SK-MEL-5 (cell line): ENCODE measurements around a stretch of chr1.

DNA sequence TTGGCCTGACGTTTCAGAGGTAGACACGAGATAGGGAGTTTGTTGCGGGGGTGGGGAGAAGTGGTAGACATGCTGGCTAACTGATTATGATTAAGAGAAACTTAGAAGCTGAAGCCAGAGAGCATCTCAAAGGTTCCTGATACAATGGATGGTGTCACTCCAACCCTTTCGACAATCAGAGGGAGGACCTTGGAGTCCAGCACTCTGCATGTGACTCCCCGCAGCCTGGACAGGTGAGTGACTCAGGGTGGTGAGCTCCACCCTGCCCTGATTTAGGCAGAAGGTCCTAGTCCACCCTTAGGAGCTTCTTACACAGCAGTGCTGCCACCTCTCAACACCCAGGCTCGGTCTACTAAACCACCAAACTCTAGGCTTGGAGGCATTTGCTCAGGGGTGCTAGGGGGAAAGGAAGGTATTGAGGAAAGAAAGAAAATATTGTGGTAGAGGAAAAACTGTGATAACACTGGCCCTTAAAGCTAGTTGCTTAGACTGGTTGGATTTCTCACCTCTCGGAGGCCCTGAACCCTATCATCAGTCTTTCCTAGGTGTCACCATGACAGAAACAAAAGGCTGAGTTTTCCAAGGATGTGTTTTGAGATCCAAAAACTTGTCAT, 546 bp downstream of the LAX1 start:
RAMPAGE:
- cytosol, long total RNA, result no peak
- long total RNA, result no peak
- nucleus, long total RNA, result no peak

RAMPAGE:
- cytosol, long total RNA, result no peak
- long total RNA, result no peak
- nucleus, long total RNA, result no peak
Observed at GRCh38 chr1:203799067-203799606, 3.7 kb downstream of the ZBED6 start.

DNA sequence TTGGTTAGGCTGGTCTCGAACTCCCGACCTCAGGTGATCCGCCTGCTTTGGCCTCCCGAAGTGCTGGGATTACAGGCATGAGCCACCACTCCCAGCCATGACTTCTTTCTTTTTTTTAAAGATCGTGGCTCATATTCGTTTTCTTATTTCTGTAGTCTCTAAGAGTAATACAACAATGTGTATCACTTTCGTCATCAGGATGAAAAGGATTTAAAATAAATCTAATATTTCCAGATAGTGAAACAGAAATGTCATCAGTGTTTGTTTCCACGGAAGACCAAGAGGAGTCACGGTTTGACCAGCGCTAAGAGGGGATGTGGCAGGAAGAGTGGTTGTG, 8.2 kb downstream of the SOX13 start:
RAMPAGE:
- cytosol, long total RNA, result no peak
- long total RNA, result no peak
- nucleus, long total RNA, result no peak

GRCh38 chr1:204256485-204256760, 42.6 kb upstream of the GOLT1A start:
RAMPAGE:
- cytosol, long total RNA, result no peak
- long total RNA, result no peak
- nucleus, long total RNA, result no peak

DNA sequence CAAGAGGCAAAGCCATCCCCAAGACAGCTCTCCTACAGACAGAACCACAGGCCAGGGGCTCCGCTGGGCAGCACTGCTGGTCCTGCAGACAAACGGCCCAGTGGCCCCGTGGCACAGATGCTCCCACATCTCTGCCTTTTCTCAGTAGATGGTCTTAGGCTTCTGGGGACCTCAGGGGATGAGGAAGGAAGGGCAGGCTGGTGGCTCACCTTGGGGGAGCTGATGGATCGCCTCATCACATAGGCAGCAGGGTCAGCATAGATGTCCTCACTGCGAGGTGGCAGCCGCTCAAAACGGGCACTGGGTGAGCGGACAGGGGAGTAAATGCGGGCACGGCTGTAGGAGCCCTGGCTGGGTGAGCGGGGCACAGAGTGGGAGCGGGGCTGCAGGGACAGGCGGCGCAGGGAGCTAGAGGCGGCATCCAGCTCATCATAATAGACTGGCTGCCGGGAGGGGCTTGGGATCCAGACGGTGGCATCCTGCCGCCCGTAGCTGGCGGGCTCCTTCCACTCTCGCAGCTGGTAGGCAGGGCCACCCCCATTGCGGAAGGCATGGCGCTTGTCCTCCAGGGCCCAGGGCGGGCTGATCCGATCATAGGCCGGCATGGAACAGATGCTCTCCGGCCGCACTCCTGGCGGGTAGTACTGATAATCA, 43.5 kb upstream of the GOLT1A start:
RAMPAGE:
- cytosol, long total RNA, result no peak
- long total RNA, result no peak
- nucleus, long total RNA, result no peak

DNA sequence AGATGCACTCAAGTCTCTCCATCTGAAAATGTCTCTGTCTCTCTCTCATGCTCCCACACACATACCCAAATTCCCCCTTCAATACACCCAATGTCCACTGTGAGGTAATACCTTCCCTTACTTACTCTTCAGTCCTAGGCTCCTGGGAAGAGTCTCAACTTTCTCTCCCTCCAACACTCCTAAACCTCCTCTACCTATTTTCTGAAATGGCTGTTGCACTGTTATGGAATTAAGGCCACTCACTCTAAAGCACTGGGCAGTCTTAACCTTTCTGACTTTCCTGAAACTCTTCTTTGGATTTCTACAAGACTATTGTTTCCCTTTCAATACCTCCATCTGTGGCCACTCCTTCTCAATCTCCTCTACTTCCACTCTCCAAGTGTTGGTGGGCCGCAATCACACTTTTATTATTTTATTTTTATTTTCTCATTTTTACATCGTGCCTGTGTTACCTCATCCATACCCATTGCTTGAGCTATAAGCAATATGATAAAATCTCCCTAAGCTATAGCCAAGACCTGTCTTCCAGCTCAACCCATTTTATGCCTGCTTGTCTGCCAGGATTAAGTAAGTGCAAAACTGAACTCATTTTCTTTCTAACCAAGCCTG, 56.2 kb upstream of the GOLT1A start:
RAMPAGE:
- cytosol, long total RNA, result no peak
- long total RNA, result no peak
- nucleus, long total RNA, result no peak

DNA sequence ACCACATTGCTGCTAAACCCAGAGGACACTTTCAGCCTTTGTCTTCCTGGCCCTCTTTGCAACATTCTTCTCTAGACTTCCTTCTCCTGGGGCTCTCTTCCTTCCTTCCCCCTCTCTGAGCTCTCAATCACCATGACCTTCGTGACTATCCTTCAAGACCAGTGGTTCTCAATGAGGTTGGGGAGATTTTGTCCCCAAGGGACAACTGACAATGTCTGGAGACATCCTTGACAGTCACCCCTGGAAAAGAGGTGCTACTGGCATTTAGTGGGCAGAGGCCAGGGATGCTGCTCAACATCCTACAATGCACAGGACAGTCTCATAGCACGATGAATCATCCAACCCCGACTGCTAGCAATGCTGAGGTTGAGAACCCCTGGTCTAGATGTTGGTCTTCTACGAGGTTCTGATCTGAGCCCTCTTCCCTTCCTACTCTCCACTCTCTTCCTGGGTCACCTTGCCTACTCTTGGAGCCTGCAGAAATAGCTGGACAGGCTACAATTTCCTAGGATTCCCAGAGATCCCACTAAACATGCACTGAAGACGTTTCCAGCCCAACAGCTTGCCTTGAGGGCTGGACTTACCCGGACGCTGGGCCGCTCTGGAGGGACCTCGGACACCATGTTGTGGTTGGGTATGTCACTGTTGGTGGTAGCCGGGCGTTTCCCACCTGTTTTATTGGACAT, 59.4 kb upstream of the GOLT1A start:
RAMPAGE:
- cytosol, long total RNA, result no peak
- long total RNA, result no peak
- nucleus, long total RNA, result no peak

DNA sequence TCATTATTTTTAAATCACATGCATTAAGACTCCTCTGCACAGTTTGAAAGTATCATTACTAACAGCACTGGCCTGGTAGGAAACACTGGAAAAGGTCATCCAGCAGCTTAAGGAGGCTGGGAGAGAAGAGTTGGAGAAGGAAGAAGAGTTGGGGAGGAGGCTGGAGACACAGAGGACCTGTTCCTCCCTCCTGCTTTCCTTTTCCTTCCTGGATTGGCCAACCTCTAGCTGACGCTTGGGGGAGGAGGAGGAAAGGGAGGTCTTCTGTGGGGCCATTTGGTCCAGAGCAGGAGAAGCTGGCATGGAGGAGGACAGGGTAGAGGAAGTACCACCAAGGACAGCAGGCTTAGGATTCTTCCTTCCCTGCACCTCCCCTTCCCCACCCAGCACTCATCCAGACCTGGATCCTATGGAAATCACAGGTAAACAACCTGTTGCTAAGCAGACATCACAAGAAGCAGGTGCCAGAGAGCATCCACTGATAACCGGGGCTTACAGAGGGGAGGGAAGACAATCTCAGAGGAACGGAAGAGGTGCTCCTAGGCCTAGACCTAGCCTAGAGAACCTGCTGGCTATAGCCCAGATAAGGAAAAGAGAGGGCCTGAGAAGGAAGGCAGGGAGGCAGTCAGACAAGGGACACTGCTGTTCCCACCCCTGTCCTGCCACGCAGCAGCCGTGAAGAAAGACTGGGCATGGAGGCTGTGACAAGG, 72.1 kb upstream of the GOLT1A start:
RAMPAGE:
- cytosol, long total RNA, result no peak
- long total RNA, result no peak
- nucleus, long total RNA, result no peak

DNA sequence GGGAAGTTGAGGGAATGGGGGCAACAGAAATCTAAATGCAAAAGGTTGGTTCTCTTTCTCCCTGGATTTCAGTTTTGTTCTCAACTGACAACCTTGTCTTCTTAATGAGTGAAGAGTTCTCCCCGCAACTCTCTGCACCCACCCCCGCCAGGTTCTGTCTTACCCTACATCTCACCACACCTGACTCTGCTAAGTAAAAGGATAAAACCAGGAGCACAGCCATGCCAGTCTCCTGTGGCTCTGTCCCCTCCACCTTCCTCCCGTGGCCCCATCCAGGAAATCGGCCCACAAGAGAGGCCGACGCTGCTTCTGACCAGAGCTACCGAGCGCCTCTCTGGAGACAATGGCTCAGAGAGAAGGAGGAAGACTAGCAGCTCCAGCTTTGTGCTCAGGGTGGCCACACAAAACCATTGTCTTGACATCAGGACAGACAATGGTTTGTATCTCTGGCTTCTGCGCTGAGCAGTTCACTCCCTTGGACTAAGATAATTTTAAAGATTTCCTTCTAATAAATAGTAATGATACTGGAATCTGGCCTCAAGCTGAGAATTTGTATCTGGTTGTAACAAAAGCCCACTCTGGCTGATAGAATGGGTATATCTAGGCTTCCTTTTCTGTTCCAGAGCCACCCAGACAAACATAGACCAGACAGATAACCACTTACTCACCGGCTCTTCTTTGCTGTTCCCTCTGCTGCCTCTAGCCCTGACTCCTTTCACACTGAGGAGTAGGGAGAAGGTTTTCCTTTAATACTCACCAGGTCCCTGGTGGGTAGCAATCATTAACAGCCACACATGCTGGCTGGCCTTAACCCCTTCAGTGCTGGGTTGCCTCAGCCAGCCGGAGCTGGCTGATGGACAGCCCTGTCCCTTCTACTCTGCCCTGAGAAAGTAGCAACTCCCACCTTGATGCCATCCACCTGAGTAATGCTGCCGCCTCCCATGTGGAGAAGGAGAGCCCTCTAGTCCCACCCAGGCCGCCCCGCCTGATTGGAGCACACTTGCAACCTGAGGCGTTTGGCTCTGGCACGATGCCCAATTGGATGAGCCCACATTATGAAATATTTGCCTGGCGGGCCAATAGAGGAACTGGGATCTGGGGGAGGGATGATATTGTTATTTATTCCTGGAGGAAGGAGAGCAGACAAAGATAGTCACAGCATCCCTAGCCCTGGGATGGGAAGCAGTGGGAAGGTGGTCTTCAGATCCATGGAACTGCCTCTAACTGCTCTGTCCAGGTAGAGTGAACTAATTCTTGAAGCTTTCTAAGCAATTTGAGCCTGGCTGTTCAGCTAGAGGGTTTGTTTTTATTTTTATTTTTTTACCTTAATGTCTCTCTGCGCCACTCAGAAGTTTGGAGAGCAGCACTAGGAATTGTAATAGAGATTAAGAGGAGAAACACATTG, 71.8 kb downstream of the PLEKHA6 start:
RAMPAGE:
- cytosol, long total RNA, result no peak
- long total RNA, result no peak
- nucleus, long total RNA, result no peak

DNA sequence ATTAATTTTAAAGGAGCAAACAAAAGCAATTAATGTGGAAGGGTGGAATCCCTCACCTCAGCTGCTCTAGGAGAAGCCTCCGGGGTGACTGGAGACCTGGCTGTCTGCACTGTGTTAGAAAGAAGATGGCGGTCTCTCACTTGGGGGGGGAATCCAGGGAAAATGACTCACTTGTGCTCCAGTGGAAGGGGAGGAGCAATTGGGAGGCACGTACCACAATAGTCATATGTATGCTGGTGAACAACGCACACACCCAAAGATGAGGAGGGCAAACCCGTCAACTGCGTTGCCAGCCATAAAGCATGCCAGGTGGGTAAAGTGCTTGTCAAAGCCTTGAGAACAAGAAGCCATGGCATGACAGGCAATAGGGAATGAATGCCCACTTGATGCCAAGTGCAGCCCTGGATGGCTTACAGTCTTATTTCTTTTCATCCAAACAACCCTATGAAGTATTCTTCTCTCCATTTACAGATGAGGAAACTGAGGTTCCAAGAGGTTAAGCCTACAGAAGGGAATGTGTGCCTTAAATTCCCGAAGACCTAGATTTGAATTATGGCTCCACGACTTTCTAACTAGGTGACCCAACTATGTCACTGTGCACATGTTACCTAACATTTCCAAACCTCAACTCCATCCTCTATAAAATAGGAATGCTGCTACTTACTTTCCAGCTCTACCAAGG, 22.0 kb downstream of the PLEKHA6 start:
RAMPAGE:
- cytosol, long total RNA, result no peak
- long total RNA, result no peak
- nucleus, long total RNA, result no peak

GRCh38 chr1:204365020-204365219, 5.2 kb upstream of the PLEKHA6 start:
RAMPAGE:
- cytosol, long total RNA, result no peak
- long total RNA, result no peak
- nucleus, long total RNA, result no peak

DNA sequence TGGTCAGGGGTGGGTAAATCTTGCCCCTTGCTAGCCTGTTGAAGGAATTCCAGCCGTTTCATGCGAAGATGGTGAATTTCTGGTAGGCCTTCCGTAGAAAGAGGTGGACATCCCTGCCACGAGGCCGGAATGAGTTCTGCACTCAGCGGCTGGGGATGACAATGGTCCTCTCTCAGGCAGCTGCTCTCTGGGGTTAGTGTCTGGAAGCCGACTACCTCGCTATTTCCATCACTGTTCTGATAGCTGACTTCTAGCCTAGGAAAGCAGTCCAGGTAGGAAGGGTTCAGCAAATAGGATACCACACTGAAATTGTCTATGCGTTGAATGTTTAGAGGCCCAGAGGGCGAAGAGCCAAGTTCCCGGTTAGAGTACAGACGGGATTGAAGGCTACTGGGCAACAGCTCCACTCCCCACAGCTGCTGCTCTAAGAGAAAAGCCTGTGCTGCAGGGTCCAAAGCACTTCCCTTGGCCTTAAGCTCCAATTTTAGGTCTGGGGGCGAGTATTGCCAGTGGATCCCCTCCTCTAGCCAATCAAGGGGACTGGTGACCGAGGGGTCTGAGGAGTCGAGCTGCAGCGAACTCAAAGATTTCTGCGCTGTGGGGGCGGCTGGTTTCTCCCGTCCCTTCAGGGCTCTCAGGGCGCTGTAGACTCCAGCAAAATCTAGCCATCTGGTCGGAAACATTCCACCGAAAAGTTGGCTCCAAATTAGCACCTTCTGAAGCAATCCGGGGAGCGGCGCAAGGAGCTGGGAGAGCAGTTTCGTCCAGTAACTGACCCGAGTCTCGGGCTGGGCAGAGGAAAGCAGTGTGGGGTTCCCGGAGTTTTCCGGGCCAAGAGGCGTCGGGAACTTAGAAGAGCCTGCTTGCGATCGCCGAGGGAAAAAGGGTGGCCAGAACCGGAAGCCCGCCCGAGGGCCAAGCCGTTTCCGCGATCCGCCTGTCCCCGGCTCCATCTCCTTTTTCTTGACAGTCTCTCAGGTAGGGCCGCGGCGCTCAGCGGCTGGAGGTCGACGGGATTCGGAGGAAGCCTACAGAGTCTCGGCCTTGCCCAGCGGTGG, 829 bp downstream of the PPP1R15B start:
RAMPAGE:
- cytosol, long total RNA, result no peak
- long total RNA, result no peak
- nucleus, long total RNA, result no peak

DNA sequence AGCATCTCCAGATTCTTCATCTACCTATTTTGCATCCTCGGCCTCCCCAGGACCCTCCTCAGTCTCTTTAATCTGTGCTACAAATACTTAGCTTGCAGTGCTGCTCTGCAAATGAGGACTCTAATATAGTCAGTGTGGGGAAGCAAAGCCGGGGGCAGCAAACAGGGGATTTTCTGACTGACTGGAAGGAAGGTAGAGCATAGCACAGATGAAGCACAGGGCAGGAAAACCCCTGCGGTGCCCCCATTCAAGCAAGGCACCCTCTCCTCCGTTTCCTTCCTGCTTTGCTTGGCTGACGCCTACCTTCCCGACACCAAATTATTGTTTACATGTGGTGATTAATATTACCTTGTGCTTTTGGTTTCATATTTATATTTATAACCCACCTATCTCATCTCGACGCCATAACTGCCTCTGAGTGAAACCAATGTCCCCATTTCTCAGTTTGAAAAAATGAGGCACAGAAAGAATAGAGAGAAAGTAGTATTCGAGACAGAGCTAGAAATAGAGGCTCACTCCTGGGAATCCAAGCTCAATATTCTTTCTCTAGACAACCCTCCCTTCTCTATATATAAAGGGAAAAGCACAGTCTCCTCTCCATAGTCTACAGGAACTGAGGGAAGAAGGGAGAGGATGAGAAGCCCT, 41.4 kb downstream of the PIK3C2B start:
RAMPAGE:
- cytosol, long total RNA, result no peak
- long total RNA, result no peak
- nucleus, long total RNA, result no peak

RAMPAGE:
- cytosol, long total RNA, result no peak
- long total RNA, result no peak
- nucleus, long total RNA, result no peak
Observed at GRCh38 chr1:204461269-204461959, 33.2 kb downstream of the PIK3C2B start.

GRCh38 chr1:204477301-204477825, 17.2 kb downstream of the PIK3C2B start:
RAMPAGE:
- cytosol, long total RNA, result no peak
- long total RNA, result no peak
- nucleus, long total RNA, result no peak

DNA sequence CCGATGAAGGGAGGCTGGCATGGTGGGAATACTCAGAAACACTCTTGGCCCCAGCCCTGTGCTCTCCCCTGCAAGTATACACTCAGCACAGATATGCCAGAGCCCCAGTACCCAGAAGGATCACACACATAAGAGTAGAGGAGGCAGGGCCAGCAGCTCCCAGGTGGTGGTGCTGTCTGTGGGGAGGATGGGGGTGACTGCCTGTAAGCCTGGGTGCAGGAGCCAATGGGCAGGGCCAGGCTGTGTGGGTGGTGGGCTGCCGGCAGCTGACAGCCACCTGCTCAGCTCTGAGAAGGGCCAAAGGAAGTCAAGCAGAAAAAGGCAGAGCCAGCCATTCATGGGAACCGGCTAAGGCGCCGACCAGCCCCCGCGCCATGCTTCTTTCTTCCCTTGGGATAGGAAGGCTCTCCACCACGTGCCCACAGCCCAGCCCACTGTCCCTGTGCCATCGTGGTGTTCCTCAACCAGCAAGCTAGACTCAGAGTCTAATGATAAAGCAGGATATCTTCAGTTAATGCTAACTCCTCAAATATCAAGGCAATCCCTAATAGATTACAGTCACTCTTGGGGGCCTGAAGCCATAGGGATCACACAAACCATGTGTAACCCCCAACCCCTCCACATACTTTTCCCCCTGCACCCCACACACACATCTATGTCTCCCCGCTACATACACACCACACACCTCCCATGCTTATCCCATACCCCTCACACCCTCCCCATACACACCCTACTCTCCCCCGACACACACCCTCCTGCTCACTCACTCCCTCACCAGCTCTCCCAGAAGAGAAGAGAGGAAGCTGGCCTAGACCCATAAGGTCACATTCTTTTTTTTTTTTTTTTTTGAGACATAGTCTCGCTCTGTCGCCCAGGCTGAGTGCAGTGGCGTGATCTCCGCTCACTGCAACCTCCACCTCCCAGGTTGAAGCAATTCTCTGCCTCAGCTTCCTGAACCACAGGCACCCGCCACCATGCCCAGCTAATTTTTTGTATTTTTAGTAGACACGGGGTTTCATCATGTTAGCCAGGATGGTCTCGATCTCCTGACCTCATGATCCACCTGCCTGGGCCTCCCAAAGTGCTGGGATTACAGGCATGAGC, 13.8 kb downstream of the PIK3C2B start:
RAMPAGE:
- cytosol, long total RNA, result no peak
- long total RNA, result no peak
- nucleus, long total RNA, result no peak

RAMPAGE:
- cytosol, long total RNA, result no peak
- long total RNA, result no peak
- nucleus, long total RNA, result no peak
Observed at GRCh38 chr1:204493461-204493579, 1.3 kb downstream of the PIK3C2B start.

DNA sequence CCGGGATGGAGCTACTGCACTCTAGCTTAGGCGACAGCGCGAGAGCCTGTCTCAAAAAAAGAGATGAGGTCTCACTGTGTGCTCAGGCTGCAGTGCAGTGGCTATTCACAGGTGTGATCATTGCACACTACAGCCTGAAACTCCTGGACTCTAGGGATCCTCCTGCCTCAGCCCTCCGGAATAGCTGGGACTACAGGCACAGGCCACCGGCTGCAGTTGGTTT, 1.8 kb downstream of the MDM4 start:
RAMPAGE:
- cytosol, long total RNA, result no peak
- long total RNA, result no peak
- nucleus, long total RNA, result no peak

DNA sequence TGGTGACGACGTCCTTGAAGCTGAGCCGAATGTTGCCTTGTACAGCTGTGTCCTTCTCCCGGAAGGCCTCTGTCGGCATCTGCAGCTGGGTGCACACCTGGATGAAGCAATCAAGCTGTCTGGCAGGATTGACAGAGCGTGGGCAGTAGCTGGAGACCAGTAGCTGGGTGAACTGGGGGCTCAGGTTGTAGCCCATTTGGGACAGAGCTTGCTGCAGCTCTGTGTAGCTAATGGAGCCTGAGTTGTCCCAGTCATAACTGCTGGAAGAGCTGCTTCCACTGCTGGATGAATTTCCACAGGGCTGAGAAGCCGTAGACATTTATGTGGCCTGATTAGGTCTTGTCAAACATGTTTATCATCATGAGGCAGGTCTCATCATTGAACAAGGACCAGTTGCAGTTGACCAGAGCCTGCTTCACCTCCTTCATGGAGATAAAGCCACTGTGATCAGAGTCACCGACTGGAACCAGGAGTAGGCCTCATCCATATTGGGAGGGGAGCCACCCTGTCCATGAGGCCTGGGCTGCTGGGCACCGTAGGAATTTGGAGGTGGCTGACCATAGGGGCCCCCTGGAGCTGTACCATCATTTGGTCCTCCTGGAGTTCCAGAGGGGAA, 12.8 kb downstream of the MDM4 start:
RAMPAGE:
- cytosol, long total RNA, result no peak
- long total RNA, result no peak
- nucleus, long total RNA, result no peak

DNA sequence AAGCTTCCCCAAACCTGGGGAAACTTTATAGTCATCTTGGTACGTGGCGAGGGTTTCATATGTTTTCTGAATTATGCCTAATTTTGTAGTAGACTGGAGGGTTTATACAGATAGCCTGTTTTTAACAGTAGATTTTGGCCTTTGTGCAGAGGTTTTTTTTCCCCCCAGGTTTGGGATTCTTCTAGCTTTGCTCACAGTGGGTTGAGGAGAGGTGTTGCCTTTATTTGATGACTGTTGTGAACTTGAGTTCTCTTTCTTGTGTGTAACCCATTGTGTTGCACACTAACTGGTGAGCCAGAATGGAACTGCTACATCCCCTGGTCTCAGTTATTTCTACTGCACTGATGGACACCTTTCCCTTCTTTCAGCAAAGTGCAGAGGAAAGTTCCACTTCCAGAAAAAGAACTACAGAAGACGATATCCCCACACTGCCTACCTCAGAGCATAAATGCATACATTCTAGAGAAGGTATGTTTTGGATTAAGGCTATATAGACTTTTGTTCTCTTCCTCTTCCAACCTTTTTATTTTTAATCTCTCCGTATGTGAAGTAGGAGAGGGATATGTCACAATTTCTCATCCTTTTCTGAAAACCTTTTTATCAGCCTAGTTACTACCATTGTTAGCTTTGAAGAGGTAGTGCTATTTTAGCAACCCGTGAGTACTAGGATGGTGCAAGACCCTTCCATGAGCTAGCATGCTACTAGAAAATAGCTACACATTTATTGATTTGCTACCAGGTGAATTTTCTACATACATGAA, 21.8 kb downstream of the MDM4 start:
RAMPAGE:
- cytosol, long total RNA, result no peak
- long total RNA, result no peak
- nucleus, long total RNA, result no peak